Esophagus muscularis mucosa (tissue), 4 donors: ENCODE results near the genes POLR1E, EXOSC3 and SPATA31A1.

DNA sequence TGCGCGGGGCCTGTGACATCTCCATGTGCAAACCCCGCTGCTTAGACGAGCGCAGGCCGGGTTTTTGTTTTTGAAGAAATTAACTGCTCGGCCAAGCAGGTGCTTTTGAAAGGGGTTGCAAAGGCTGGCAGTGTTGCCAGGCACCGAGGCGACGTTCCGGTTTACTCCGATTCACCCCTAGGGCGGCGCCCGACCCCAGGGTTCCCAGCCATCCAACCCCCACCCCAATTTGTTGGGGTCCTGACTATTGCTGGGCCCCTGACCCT, 528 bp upstream of the PAX5 start:
- PRO-cap: no peak
- RAMPAGE, long total RNA, 4 experiments: no peak in any of the 4 experiments

GRCh38 chr9:37036274-37036936, 2.3 kb upstream of the PAX5 start:
- PRO-cap: no peak
- RAMPAGE, long total RNA, 4 experiments: no peak in any of the 4 experiments

- PRO-cap: bidirectional peak, plus-strand start at chr9:37079917, minus-strand start at chr9:37079542
- RAMPAGE, long total RNA, 4 experiments: no peak in any of the 4 experiments
Observed at GRCh38 chr9:37079280-37079639, 41.1 kb upstream of the ZCCHC7 start.

GRCh38 chr9:37290738-37291193, 131.7 kb upstream of the GRHPR start:
- PRO-cap: no peak
- RAMPAGE, long total RNA, 4 experiments: no peak in any of the 4 experiments

GRCh38 chr9:37341197-37342309, 80.9 kb upstream of the GRHPR start:
- PRO-cap: no peak
- RAMPAGE, long total RNA, 4 experiments: no peak in any of the 4 experiments

DNA sequence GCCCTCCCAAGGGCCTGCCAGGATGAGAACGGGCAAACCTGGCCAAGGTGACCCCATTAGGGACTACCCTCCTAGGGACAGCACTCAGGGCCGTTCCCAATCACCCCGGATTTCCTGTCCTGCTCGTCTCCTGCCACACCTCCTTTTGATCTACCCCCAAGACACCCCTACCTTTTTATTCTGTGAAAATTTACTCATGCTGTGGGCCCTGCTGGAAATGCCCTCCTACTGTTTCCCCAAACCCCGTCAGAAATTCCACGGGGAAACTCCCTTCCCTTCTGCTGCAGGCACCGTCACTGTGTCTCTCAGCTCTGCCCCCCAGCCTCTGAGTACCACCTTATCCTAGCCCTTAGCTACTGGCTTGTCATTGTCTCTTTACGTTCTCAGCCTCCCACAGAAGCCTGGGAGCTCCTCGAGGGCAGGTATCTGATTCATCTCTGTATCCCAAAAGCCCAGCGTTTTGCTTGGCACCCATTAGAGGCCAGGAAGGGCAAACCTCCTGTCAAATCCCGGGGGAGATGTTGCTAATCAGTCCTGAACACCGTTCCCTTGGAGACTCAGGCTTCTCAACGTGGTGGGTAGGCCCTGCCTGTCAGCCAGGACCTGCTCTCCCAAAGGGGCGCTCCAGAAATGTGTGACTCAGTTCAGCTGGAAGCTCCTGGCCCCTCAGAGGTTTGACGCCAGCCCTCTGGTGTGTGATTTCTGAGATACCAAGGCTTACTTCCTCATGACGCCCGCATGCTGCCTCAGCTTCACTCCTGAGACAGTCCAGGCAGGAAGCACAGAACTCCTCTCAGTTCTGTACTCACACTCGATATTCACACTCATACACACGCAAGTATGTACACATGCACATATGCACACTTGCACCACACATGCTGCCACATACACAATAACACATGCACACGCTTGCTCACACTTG, 50.7 kb upstream of the GRHPR start:
- PRO-cap: no peak
- RAMPAGE, long total RNA, 4 experiments: no peak in any of the 4 experiments

DNA sequence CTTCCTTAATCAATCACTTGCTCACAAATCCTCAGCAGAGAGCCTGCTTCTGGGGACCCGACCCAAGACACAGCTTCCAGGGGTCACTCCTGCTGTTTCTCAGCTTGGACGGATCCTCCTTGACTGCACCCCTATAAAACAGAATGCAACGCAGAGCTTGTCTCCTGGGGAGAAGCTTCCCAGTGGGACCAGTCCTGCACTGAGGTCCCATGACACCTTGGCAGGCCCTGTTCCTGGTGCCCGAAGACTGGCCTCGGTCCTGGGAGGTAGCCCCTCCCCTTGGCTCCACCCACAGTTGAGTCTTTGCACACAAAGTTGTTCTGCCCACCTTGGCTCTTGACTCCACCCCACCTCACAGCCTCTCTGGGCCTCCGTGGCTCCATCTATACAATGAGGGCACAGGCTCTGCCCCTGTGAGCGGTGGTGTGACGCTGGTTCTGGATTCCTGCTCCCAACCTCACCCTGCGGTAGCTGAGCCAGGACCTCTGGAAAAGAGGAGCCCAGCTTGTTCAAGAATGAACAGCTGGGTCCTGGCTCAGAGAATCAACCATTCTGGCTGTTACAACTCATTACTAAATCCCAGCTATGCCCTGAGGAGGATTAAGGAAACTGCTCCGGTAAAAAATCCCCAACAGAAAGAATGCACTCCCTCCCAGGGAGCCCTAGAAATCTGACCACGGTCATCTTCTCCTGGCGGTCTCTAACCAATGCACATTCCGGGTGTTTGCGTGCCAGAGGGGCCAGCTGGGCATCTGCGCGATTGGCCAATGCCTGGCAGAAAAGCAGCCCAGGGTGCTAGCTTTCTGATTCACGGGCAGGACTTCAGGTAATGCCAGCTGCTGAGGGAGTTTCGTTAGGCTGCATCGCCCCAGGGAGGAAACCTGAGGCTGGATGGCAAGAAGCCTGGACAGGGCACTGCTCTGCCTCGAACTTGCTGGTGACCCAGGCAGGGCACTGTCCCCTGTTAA, 10.0 kb upstream of the GRHPR start:
- PRO-cap: no peak
- RAMPAGE, long total RNA, 4 experiments: no peak in any of the 4 experiments

DNA sequence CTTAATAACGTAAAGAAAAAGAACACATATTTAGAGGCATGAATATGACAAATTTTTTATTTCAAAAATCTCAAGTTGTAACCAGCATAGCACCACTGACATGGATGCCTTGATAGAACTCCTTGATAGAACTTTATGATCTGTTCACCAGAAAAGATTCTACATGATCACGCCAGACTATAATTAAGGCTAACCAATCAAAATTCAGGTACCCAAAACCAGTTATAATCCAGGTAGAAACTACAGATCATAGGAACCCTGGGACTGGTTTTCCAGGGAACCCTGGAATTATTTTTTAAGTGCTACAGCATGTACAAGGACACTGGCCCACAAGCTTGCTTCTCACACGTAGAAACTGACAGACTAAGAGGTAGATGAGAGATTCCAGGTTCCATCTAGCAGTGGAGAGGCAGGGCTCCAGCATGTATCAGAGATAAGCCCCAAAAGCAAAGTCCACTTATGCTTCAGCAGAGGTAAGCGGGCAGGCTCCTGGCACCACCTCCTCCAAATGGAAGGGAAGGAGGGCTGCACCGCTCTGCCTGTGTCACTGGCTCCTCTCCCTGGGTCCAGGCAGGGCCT, 15.7 kb downstream of the GRHPR start:
- PRO-cap: no peak
- RAMPAGE, long total RNA, 4 experiments: no peak in any of the 4 experiments

DNA sequence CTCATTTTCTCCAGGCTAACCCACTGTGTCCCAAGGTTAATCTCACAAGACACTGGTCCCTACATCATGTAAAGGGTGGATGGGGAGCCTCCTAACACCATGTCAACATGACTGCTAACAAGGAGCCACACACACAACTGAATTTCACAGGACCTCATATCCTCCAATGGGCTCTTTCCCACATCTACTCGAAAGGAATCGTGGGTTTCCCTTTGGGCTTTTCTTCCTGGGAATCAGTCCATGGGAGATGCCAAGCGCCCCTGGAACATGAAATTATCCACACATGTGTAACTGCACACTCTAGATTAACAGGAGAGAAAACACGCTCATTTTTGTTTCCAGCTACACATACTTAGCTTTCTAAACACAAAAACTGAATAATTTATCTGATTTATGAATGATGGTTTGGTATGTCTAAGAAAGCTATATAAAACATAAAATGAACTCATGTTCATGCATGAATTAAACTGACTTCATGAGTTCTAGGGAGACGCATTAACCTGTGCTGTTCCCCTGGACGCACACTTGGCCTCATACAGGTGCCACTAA, 16.2 kb downstream of the GRHPR start:
- PRO-cap: no peak
- RAMPAGE, long total RNA, 4 experiments: no peak in any of the 4 experiments

GRCh38 chr9:37471850-37472846, 6.9 kb upstream of the ZBTB5 start:
- PRO-cap: unidirectional peak, minus-strand start at chr9:37472463
- RAMPAGE, long total RNA, 4 experiments: no peak in any of the 4 experiments

DNA sequence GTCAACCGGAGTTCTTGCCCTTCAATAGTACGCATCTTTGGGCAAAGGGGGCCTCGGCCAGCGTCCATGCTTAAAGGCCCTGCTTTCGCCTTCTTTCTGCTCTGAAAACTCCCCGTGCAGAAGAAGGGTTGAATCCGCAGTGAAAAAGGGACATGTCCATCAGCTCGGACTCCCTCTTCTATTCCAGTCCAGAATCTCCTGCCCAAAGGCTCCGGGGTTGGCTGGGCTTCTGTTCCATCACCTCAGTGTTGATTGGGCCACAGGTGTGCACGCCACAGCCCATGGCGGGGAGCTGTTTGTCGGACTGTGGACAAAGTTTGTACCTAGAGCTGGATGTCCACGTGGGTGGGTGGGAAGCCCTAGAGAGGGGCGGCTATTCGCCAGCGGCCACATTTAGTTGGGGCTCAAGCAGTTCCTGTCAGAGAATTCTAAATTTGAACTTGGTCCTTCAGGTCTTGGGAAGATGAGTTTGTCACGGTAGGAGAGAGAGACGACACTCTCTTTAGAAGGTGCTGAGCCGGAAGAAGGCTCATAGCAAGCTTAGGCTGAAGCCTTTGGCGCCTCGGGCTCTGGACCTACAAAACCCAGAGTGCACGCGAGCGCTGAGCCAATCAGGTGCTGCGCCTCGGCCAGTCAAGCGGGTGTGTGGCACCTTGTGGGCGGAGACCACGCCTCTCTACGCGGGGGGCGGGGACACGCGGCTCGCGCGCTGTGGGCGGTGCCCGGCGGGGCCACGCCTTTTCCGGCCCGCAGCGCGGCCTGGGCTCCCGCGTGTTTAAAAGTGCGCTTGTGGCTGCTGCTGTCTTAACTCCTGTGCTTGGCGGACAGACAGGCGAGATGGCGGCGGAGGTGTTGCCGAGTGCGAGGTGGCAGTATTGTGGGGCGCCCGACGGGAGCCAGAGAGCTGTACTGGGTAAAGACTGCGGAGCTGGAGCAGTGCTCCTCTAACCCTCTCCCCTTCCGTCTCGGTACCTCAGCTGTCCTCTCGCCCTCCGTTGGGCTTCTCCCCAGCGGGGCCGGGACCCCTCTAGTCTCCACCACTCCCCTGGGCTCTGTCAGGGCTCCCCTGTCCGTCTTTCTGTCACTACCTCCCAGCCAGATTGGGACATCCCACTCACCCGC, at the start of gene POLR1E:
Gene POLR1E (plus strand): TSS at position 738 of the 1,122 bp plus-strand sequence.
- PRO-cap: bidirectional peak, plus-strand start at position 807 of the sequence, minus-strand start at position 647 of the sequence
- RAMPAGE, long total RNA, 4 experiments: start-site peak on the plus strand in 4 of 4 experiments, centred at positions 753 to 778 of the sequence, 23 to 198 reads per replicate

- PRO-cap: no peak
- RAMPAGE, long total RNA, 4 experiments: no peak in any of the 4 experiments
Observed at GRCh38 chr9:37574110-37574931, 1.9 kb downstream of the FBXO10 start.

DNA sequence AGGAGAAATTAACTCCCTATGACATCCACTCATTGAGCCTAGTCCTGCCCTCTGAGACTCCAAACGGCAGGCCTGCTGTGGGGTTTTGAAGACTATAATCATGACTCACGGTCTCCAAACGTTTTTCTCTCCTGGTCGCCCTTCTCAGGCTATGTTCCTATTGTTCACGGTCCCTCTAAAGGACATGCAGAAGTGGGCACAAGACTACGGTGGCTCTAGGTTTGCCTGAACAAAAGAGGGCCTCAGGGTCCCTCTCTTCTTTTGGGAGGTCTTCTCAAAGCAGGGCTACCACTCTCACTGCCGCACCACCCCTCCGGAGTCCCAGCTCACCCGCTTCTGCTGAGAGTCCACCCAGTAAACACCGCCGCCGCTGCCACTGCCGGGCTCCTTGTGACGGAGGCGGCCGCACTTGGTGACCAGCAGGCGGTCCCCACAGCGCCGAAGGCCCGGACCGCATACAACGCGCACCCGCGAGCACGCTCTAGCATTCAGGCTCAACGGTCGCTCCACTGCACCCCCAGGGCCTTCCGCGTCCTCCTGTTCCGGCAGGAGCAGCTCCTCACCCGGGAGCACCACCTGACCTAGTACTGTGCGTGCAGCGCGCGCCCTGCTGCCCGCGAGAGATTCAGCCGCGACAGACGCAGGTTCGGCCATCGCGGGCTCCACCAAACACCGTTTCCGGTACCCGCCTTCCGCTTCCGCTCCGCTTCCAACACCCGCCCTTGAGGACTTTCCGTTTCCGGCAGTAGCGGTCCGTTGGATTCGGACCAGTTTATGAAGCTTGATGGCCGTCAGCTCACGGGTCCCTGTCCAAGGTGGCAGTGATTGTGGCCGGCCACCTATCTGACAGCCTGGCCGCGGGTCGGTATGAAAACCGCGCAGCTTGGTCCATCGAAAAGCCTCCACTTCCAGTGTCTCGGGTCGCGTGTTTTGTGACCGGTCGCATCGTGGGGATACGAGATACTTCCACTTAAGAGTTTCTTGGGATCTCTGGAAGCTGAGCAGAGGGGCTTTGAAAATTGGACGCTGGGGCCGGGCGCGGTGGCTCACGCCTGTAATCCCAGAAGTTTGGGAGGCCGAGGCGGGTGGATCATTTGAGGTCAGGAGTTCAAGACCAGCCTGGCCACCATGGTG, at the start of gene EXOSC3:
Gene EXOSC3 (minus strand): TSS at position 674 of the 1,134 bp plus-strand sequence.
- PRO-cap: bidirectional peak, plus-strand start at position 748 of the sequence, minus-strand start at position 671 of the sequence
- RAMPAGE, long total RNA, 4 experiments: start-site peak on the minus strand in 1 of 4 experiments, centred at position 668 of the sequence, 142 reads per replicate

DNA sequence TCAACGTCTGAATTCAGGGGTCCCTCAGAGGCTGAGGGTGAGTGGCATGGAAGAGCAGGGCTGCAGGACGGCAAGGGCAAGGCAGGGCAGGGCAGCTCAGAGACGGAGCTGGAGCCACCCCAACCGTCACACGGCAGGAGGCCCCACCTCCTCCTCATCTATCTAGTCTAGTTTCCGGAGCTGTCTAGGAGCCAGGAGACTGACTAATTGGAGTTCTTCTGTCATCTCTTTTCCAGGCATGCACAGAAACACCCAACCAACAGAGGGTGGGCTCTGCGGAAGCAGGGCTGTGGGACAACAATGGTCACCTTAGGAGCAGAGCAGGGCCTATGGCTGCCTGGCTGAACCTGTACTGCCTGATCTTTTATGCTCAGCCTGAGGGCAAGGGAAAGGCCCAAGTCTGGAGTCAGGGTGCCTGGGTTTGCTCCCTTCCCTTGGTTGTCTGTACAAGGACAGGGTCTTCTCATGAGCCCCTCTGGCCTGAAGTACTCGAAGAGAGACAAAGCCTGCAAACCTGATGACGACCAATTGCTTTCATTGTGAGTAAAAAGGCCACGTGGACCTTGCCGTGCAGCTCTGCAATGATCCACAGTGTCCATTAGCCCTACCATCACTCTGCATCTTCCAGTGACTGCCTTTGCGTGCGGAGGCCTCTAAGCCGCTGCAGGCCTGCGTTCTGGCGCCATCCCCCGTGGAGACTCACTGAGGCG, 81.1 kb upstream of the SLC25A51 start:
- PRO-cap: no peak
- RAMPAGE, long total RNA, 4 experiments: no peak in any of the 4 experiments

GRCh38 chr9:38047711-38048240, 21.3 kb downstream of the SHB start:
- PRO-cap: unidirectional peak, plus-strand start at chr9:38047837; unidirectional peak, minus-strand start at chr9:38047933
- RAMPAGE, long total RNA, 4 experiments: no peak in any of the 4 experiments

- PRO-cap: no peak
- RAMPAGE, long total RNA, 4 experiments: no peak in any of the 4 experiments
Observed at GRCh38 chr9:38065639-38066689, 3.1 kb downstream of the SHB start.

DNA sequence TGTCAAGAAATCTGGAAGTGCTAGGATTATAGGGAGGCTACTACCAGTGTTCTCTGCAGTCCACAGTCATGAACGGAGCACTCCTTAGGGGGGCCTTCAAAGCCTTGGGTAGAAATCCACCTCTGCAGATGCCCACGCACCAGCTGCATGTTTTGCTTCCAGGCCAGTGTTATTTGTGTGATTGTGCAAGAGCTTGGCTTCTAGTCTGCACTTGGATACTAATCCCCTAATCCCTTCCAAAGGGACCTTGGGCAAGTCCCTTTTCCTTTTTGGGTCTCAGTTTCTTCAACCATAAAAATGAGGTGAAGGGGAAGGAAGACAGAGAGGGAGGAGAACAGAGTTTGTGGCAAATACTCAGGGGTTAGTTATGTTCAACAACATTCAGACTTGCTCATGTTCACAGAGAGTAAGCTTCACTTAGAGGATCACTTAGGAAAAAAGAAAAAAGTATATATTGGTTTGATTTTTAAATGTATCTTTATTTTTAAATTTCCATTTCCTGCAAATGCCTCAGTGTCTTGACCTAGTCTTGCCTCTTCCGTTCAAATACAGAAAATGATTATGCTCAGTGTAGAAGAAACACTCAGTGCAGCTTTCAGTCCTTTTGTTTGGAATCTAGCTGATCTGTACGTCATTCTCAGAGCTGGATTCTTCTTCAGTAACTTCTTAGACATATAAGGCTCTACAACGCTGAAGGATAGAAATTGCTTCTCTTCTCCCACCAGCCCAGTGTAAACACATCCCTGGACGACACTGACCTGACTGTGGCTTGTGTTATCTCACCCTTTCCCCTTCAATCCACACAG, 3.4 kb upstream of the ALDH1B1 start:
- PRO-cap: unidirectional peak, minus-strand start at position 171 of the sequence; bidirectional peak, plus-strand start at position 729 of the sequence, minus-strand start at position 550 of the sequence
- RAMPAGE, long total RNA, 4 experiments: no peak in any of the 4 experiments

DNA sequence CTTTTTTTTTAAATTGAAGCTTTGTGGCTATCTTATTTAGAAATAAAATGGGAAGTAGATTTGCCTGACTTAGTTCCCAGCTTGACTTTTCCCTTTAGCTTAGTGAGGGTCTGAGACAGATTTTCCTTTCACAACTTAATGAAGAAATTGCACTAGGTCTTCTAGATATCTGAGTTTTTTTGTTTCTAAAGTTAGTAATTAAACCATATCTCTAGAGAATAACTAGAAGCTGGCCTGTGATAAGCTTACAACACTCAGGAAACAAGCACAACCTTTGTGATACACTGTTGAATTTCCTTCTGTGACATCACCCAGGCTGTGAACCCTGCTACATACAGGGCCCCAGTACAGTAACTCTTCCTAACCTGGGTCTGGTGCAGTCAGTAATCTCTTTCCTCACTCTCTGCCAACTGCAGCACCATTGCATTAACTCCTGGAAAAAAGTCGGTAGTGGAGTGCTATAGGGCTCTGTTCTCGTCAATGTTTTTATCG, 10.5 kb upstream of the IGFBPL1 start:
- PRO-cap: no peak
- RAMPAGE, long total RNA, 4 experiments: no peak in any of the 4 experiments

DNA sequence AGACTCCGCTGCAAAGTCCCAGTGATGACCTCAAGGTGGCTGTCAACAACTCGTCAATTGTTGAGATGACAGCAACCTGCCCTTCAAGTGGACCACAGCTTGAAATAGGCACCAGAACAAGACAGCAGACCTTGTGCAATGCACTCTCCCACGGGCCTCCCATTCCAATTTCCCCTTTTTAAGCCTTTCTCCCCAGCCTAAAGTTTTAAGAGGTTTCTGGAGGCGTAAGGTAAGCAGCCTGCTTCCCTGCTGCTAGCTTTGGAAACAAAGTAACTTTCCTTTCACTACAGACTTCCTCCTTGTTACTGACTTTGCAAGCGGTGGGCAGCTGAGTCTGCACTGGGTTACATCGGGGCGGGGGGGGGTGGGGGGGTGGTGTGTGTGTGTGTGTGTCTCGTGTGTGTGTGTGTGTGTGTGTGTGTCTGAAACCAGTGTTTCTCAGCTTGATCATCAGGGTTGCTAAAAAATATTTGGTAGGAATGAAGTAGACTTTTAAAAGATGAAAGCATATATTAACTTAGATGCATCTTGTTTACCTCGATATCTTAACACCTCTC, 229.8 kb upstream of the FAM240B start:
- PRO-cap: no peak
- RAMPAGE, long total RNA, 4 experiments: no peak in any of the 4 experiments

DNA sequence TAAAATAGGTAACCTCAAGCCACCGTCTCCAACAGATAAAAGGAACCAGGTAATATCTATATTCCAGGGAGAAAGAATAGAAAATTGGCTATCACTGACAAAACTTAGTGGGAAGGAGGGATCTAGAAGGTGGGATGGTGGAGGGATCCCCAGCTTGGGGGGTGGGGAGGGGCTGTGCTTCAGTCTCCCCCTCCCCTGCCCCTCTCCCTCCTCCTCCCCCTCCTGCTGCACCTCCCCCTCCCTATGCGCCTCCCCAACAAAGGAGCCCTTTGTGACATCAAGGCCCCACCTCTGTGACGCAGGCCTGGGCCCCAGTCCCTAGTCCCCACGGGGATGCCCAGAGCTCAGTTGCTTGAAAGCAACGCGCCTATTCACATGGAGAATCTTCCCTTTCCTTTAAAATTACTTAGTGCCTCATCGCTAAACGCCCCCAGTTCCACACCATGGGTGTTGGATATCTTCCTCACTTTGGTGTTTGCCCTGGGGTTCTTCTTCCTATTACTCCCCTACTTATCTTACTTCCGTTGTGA, at the start of gene SPATA31A1:
Gene SPATA31A1 (plus strand): TSS at position 314 of the 530 bp plus-strand sequence.
- PRO-cap: no peak
- RAMPAGE, long total RNA, 4 experiments: no peak in any of the 4 experiments